Thoracic aorta (tissue), 1 donor: ENCODE results near the genes YJEFN3, GMIP, ZNF208 and ZNF98.

DNA sequence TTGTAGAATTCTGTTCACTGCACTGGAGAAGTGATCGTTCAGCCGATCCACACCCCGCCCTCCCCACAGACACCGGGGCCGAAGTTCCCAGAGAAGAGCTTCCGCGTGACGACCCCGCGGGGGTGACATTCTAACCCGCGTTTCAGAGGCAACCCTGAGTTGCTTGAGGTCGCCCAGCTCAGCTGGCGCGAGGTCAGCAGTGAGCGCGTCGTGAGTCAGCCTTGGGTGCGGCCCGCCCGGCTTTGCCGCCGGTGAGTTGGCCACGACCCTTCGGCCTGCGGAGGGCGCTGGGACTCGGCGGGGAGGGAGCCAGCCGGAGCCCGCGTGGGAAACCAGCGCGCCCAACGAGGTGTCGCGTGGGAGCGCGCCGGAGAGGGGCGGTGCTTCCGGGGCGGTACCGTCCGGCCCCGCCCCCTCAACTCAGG lies 285 bp upstream of the GATAD2A start:
- RAMPAGE, long total RNA, result no peak

DNA sequence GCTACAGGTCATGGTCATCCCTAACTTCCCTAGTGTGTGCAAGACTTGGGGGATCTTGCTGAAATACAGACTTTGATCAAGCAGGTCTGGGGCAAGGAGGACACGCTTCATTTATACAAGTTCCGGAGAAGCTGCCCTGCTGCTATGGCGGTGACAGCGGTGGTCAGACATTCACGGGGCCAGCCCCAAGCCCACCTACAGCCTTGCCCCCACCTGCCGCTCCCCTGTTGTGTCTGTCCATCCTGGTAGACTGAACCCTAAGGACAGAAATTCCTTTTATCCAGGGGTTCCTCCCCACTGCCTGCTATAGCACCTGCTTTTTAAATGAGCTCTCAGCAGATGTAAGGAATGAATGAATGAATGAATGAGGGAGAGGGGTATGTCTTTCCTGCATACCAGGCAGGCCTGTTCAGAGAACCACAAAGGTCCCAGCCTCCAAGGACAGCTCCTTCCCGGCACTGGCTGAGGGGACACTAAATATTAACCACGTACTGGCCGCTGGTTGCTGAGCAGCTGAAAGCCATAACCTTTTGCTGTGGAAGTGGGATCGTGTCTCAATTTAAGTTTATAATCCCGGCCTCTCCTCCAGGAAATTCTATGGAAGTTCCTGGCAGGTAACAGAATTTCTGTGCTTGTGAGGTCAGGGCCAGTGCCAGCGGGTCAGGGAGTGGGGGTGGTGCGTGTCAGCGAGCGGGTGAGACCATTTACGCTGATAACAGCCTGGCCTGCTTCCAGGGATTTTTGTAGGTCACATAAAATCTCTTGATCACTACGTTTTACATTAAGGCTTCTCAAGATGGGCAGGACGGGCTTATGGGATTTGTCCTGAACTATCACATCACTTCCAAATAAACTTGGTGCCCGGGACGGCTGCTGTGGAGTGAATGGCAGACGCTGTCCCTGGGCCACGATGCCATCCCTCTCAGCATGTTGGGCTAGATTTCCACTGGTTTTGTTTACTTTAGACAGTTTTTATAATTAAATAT lies 27.0 kb downstream of the TSSK6 start:
- RAMPAGE, long total RNA, result no peak

- RAMPAGE, long total RNA, result no peak
Measured at GRCh38 chr19:19508817-19509229, 6.5 kb downstream of the TSSK6 start.

GRCh38 chr19:19526805-19527222 lies 1.9 kb upstream of the YJEFN3 start:
- RAMPAGE, long total RNA, result no peak

GRCh38 chr19:19528466-19529248 lies at the start of gene YJEFN3:
YJEFN3 (plus strand) TSS chr19:19528911.
- RAMPAGE, long total RNA, result no peak

DNA sequence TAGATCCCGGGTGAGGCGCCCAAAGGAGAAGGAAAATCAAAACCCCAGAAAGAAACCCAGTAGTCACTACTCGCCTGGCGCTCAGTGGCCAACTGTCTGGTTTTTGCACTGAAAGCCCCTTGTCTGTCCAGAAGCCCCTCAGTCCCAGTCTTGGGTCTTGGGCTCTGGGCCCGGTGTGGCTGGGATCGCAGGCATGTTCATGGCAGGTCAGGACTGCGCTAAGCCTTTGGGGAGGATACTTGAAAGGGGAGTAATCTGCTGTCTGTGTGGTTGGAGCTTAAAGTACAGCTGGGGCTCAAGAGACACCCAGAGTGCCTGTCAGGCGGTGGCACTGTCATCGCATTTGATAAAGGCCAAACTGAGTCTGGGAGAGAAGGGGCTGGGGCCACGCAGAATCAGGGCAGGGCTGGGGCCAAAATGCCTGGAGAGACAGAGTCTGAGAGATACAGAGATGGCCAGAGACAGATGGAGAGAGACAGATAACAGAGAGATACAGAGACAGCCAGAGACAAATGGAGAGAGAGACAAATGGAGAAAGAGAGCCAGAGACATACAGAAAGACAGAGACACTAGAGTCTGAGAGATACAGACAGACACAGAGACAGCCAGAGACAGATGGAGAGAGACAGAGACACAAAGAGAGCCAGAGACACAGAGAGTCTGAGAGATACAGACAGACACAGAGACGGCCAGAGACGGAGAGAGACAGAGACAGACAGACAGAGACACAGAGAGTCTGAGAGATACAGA lies 4.2 kb upstream of the CILP2 start:
- RAMPAGE, long total RNA, result no peak

GRCh38 chr19:19643498-19643845 lies at the start of gene GMIP:
GMIP (minus strand) TSS chr19:19643657.
- RAMPAGE, long total RNA, result start-site peak on the minus strand at chr19:19643600-19643616, 43 reads

GRCh38 chr19:19762522-19763062 lies 29.7 kb upstream of the ZNF14 start:
- RAMPAGE, long total RNA, result no peak

- RAMPAGE, long total RNA, result no peak
Measured at GRCh38 chr19:20151708-20152190, 15.3 kb upstream of the ZNF486 start.

- RAMPAGE, long total RNA, result start-site peak on the minus strand at chr19:20238434-20238446, 11 reads
Measured at GRCh38 chr19:20237632-20238805, 71.0 kb downstream of the ZNF486 start.

GRCh38 chr19:20247271-20247767 lies 80.3 kb downstream of the ZNF486 start:
- RAMPAGE, long total RNA, result no peak

GRCh38 chr19:20321023-20321630 lies 154.1 kb downstream of the ZNF486 start:
- RAMPAGE, long total RNA, result no peak

GRCh38 chr19:20362406-20362993 lies 195.5 kb downstream of the ZNF486 start:
- RAMPAGE, long total RNA, result no peak

- RAMPAGE, long total RNA, result no peak
Measured at GRCh38 chr19:20564015-20564398, 1.6 kb downstream of the ZNF737 start.

- RAMPAGE, long total RNA, result start-site peak on the minus strand at chr19:22010912-22010985, 39 reads
Measured at GRCh38 chr19:22010443-22011362, at the start of gene ZNF208. ZNF208 (minus strand) TSS chr19:22010943.

DNA sequence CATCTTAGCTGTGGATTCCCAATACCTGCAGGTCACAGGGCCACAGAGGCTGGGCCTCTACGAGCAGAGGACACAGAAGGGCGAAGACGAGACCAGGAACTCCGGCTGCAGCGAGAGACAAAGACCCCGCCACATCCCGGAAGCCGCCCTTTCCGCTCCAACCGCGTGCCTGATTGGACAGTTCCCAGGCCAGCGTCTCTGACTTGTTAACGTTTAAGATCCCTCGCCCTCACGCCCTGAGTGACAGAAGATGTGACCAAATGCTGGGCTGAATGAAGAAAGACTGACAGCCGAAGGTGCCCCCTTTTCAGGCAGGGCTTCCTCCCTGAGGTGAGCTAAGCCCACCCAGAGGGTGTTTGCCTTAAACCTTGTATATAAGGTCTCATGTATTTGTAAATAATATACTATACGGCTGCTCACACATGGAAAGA lies at the start of gene ZNF98:
Gene ZNF98 (minus strand): TSS at position 125 of the 431 bp plus-strand sequence.
- RAMPAGE, long total RNA, result start-site peak on the minus strand centred at position 105 of the sequence, 109 bp wide, 14 reads

DNA sequence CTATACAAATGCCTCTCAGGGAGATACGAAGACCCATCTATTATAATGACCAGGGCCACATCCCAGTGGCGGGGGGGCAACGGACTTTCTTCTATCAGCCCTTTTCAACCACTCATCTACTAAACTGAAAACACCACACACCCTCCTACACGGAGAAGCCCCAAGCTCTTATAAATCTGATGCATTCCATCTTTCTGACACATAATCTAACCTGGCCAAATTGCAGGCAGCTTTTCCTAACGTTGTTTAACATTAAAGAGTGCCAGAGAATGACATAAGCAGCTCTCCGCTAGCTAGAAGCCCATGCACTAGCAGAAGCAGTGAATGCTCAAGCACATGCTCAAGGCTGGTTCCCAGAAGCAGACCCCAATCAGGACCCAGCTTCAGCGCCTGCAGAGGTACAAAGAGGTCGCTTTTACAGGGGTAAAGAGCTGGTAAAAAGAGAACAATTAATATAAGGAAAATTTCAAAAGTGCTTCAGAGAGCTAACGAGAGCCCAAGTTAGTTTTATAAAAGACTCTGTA lies 104.7 kb upstream of the ZNF98 start:
- RAMPAGE, long total RNA, result no peak

GRCh38 chr19:22694656-22694981 lies 60.5 kb downstream of the ZNF492 start:
- RAMPAGE, long total RNA, result no peak

DNA sequence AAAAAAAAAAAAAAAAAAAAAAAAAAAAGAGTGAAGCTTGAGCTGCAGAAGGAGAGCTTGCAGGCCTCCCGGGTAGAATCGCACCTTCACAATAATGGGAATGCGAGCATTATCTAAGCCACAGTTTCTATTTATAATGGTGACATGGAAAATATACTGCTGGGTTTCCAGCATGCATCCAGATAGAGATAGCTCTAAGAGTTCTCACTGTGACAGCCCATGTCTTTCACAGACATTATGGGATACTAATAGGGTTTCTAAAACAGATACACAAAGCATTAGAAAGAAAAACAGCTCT lies 15.0 kb downstream of the ZNF91 start:
- RAMPAGE, long total RNA, result no peak

GRCh38 chr19:23467707-23468132 lies 72.4 kb upstream of the ZNF91 start:
- RAMPAGE, long total RNA, result no peak